Panc1 (cell line): Measurements from ENCODE around the genes OR14L1P, OR14K1, OR1C1, OR2M5 and ZNF692.

DNA sequence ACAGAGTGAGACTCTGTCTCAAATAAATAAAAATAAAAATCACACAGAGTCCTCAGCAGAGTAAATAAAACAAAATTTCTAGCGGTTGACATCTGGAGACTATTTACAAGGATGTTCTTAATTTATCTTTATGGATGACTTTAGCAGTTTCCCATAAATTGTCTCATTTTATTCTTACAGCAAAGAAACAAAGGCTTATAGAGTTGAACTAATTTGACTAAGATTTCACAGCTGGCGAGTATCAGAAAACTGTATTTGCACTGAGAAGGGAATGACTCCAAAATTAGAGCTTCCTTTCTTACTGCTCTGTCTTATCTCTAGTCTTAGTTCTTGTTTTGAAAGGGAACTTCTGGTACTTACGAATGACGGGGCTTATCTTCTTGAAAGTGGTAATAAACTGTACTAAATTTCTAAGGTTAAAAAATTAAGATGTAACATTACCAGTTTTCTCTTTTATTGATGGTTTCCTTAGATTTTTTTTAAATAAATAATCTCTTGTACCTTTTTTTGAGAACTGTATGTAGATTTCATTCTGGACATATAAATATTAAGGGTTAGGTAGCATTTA, 13.6 kb downstream of the CNST start:
- RRBS, 2 experiments = no CpG with 5 or more reads among the region's 4 CpGs

- RRBS, 2 experiments = no CpG with 5 or more reads among the region's 3 CpGs
Measured at GRCh38 chr1:246587674-246588049, 21.4 kb downstream of the CNST start.

DNA sequence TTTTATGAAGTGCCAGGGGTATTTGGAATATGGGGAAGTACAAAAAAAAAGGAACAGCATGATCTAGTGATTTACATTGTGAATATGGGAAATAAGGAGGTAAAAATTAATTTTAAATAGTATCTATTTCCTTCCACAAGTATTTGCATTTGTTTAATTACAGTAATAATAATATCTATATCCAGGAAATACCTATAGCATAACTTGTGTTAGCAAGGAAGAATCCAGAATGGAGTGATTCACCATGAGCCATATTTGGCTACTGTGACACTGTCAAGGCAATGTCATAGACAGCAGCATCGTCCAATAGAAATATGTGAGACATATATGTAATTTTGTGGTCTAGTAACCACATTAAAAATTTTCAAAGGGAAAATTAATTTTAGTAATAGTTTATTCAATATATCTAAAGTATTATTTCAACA, 22.0 kb downstream of the CNST start:
- RRBS, 2 experiments = no CpG with 5 or more reads among the region's 1 CpG

DNA sequence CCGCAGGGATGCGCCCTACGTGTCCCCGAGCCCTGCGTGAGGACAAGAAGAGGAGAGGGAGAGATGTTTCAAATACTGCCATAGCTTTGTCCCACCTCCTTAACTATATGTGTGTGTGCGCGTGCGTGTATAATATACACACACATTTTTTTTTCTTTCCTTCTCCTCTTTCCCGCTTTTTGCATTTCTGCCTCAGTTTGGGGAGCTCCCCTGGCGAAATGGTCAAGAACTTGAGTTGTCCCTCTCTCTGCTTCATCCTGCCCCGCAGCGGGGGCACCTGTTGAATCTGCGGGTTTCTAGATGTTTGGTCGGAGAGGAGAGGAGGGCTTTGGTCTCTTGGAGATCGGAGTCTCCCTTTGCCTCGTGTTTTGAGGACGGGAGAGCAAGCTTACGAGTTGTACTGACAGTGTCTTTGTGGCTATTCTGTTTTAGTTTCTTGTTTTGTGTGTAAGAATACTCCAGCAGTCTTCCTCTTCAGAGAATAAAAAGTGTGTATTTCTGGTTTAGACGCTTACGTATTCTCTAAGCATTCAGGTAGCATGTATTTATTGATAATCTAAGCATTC, 564 bp downstream of the SCCPDH start:
- RRBS, 2 experiments = no CpG with 5 or more reads among the region's 20 CpGs

DNA sequence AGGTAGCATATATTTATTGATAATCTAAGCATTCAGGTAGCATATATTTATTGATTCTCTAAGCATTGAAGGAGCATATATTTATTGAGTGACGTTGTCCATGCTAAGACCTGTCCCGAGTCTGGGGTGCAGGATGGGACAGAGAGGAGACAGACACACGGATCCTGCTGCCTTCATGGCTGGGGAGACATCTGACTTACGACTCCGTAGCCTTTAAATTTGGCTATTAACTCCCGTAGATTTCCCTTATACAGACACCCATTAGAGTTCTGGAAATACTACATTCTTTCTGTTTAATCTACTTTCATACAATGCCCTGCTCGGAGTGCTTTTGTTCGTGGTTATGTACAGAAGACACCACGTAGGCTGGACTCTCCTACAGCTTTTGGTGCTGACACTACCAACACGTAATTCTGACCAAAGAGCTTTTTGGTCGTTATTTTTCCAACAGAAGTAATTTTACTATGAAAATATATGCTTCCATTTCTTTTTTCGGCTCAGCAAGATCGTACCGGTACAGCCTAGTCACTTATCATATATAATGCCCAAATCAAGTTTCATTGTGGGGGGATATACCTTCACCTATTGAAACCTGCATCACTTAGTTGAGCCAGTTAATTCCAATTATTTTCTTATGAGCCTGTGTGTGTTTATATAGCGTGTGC, 1.2 kb downstream of the SCCPDH start:
- RRBS, 2 experiments = no CpG with 5 or more reads among the region's 15 CpGs

DNA sequence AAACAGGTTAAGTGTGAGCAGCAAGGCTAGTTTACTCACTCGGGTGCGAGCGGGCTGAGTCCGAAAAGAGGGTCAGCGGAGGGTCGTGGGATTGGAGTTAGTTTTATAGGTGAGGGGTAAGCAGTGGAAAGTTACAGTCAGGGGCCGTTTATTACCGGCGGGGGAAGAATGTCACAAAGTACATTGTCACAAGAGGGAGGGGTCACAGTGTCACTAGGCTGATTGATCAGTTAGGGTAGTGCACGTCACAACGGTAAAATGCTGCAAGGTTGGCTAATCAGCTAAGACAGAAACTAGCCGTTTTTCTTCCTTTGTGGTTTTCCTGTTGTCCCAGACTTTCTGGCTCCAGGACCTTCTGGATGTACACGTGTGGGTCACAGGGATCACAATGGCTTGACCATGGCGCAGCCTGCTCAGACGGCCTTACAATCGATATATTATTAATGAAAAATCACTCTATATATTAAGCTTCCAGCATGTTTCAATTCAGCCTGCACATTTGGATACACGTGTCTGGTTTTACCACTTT, 828 bp upstream of the ZNF670 start:
- RRBS, 2 experiments = no CpG with 5 or more reads among the region's 17 CpGs

DNA sequence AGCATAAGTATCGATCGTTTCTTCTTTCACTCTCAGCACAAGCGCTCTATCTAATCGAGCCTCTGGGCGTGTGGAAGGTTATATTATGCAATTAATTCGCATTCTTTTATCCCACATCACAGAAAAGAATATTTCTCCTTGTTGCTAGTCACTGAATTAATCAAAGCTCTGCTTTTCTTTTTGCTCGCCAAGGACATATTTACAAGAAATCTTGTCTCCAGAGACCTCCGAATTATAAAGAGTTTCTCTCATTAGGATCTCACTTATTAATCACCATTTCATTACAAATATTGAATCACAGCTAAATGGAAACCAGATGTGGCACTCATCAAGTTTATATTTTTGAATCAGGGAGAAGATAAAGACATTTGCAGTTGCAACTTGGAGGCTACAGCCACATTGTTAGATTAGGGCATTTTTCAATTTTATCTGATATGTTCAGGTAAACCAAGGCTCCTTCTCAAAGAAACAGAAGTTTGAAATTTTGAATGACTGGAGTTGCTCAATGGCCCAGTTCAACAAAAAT, at the start of gene OR14L1P:
Gene OR14L1P (plus strand): TSS at position 285 of the 526 bp plus-strand sequence.
- RRBS, 2 experiments = no CpG with 5 or more reads among the region's 8 CpGs

- RRBS, 2 experiments = no CpG with 5 or more reads among the region's 1 CpG
Measured at GRCh38 chr1:247738383-247738691, at the start of gene OR14K1. Gene OR14K1, plus strand, starts transcription at chr1:247738615.

- RRBS, 2 experiments = no CpG with 5 or more reads among the region's 3 CpGs
Measured at GRCh38 chr1:247760467-247760851, at the start of gene OR1C1. Gene OR1C1, minus strand, starts transcription at chr1:247760556.

GRCh38 chr1:248144881-248145384, at the start of gene OR2M5:
Gene OR2M5, plus strand, starts transcription at chr1:248145148.
- RRBS, 2 experiments = no CpG with 5 or more reads among the region's 2 CpGs

GRCh38 chr1:248788232-248788741, 32.7 kb upstream of the LYPD8 start:
- RRBS, 2 experiments = no CpG with 5 or more reads among the region's 5 CpGs

DNA sequence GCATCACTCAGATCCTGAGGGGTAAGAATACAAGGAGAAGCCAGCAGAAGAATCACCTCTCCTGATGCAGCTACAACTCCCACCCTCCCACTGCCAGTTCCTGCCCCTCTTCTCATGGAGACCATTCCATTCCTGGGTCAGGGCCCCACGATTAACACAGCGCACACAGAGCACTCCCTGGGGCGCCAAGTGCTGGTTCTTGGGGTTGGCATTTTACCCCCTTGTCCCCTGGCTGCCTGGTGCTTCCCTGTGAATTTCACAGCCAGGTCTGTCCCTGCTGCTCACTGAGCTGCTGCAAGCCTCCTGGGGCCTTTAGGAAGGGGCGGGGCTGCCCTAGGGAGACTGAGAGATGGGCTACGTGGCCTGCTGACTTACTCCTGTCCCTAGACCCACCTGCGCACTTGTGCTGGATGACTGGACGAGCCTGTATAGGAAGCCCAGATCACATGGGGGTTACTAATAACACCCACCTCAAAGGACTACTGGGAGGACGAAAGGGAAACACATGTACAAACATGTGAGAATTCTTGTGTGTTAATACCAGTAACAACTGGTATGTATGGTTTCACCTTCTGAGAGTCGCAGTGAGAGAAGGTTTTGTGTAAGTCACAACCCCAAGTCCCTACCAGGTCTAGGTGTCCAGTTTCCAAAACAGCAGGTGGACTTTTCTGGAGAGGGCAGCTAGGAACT, 4.9 kb downstream of the ZNF672 start:
- RRBS, 2 experiments = no CpG with 5 or more reads among the region's 9 CpGs

GRCh38 chr1:248858439-248859439, at the start of gene ZNF692:
Gene ZNF692, minus strand, starts transcription at chr1:248859085.
- RRBS, 2 experiments = under 1 to 4% methylated on average over 27 of the region's 72 CpGs